Camera-type eye (tissue), 1 donor: ENCODE results near the genes CENPI, ARMCX4 and MORF4L2.

- RAMPAGE, long total RNA, result no peak
Observed at GRCh38 chrX:101093380-101093809, 4.6 kb upstream of the CENPI start.

GRCh38 chrX:101097371-101098520 is at the start of gene CENPI:
TSS of gene CENPI (plus strand) at chrX:101098204.
- RAMPAGE, long total RNA, result no peak

GRCh38 chrX:101164556-101165544 is 54.7 kb upstream of the DRP2 start:
- RAMPAGE, long total RNA, result no peak

DNA sequence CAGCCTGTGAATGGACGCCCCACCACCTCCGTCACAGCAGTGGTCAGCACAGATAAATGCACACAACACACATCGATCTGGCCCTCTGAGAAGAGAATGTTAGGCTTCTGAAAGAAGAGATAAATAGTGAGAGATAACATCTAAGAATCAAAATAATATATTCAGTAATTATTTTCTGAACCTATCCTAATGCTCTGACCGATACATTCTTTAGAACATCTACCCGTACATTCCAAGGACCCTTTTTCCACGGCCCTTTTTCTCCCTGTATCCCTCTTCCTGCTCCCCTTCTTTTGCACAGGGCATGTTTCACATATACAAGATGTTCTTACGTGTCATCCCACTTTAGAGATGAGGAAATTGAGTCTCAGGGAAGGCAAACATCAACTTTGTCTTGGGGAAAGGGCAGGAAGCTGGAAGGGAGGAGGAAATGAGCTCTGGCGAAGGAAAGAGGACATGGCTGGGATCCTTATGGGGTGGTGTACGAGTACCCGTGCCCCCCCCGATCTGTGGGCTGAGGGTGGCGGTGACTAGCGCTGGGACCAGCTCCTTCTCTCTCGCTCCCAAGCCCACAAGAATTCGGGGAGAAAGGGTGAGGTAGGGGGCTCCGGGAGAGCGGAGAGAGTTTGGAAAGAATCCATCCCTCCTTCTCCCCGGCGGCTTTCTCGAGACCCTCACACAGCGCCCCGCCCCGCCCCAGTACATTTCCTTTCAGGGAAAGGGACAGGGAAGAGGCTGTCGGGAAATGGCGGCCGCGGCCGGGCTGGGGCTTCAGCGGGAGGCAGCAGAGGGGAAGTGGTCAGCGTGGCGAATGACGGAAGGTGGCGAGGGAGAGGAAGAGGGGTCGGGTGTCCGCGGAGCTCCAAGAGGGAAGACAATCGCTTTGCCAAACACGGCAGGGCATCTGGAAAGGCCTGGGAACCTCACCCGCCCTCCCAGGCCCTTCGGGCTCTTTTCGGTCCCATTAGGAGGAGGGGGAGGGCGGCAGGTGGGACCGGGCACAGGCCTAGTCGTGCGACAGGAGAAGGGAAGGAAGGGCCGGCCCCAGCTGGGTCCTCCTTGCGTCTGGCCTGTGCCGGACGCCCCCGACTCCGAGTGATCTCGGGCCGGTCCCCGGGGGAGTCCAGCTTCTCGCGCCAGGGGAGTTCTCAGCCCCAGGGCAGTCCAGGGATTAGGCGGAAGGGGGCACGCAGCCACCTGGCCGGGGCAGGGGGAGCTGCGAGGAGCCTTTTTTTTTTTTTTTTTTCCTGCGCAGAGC is 10.0 kb downstream of the HNRNPH2 start:
- RAMPAGE, long total RNA, result start-site peak on the plus strand centred at position 526 of the sequence, 28 bp wide, 40 reads; start-site peak on the plus strand centred at position 746 of the sequence, 89 bp wide, 85 reads

DNA sequence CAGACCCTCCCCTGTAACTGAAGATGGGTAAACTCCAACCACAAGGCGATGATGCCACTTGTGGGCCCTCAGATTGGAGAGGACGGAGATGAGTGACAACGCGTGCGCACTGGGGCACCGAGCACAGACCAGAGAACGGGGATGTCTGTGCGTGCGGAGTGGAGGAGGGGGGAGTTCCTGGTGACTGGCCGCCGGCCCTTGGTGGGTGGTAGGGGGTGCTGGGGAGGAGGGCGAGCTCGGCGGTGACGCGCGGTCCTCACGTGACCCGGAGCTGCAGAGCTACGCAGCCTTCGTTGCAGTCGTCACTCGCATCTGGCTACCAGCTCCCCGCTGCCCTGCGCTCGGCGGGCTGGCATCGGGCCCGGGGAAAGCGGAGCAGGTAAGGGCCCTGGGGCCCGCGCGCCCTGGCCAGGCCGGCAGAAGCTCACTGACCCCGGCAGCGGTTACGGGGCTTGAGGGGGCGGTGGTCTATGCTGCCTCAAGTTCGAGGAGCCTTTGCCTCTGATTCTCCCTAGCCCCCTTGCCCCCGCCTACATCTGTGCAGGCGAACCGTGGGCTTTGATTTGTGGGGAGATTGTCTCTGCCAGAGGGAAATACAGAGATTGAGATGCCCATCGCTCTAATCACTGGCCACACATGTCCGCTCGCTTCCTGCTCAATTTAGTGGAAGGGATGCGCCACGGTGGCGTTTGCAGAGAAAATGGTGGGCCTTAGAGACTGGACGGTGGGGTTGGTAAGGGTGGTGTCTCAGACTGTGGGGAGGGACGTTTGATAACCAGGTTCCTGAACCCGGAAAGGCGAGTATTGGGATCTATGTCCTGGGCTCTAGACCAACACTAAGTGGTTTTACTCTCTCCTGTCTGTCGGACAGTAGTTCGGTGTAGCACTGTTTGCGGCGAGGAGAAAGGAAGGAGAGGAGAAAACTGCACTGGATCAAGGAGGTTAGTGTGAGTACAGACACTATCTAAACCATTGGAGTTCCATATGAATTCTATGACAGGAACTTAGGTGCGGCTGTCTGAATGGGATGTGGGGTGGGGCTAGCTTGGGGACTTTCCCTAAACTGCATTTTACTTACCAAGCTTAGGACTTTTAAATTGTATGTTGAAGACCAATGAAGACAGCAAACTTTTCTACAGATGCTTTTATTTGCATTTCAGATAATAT is at the start of gene ARMCX4:
ARMCX4 (plus strand) TSS at position 305 of the 1,167 bp plus-strand sequence.
- RAMPAGE, long total RNA, result start-site peak on the plus strand centred at position 307 of the sequence, 10 bp wide, 146 reads

- RAMPAGE, long total RNA, result no peak
Observed at GRCh38 chrX:101624894-101625240, 1.9 kb downstream of the ARMCX3 start.

GRCh38 chrX:102121072-102121364 is 4.5 kb upstream of the TCEAL2 start:
- RAMPAGE, long total RNA, result no peak

GRCh38 chrX:102339142-102339537 is 92.2 kb downstream of the NXF2 start:
- RAMPAGE, long total RNA, result no peak

GRCh38 chrX:102745585-102746845 is 25.5 kb downstream of the GPRASP3 start:
- RAMPAGE, long total RNA, result no peak

DNA sequence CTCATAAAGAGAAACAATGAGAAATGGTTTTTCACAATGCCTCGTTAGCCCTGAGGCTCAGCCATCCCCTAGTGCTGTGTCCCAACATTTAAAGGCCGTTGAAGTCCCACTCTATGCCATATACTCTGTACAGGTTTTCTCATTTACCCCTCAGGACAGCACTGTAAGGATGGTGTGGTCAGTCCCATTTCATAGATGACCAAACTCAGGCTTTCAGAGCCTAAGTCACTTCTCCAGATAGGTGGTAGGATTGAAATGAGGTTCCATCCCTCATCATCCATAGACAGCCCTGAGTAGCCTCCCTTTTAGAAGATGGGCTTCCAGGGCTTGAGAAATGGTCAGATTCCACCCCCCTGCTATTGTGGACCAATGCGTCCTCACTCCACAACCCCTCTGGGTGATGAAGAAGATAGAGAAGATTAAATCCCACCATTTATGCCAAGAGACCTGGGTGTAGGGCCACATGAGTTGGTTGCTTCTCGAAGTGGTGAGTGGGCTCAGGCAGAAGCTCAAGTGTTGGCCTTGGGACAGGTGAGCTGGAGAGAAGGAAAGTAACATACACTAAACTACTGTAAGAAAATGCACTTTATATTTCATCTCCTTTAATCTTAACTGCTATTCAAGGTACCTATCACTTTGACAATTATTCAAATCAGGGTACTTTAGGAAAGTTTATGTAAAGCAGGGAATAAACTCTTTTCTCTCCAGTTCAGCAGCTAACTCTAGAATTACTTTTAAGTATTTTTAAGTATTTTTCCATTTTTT is 30.8 kb upstream of the RAB40AL start:
- RAMPAGE, long total RNA, result no peak

GRCh38 chrX:103220864-103221393 is 6.0 kb downstream of the BEX4 start:
- RAMPAGE, long total RNA, result no peak

GRCh38 chrX:103377392-103378150 is 1.2 kb downstream of the BEX3 start:
- RAMPAGE, long total RNA, result no peak

GRCh38 chrX:103502874-103503417 is 16.3 kb downstream of the RAB40A start:
- RAMPAGE, long total RNA, result no peak

GRCh38 chrX:103517299-103517618 is 2.0 kb downstream of the RAB40A start:
- RAMPAGE, long total RNA, result no peak

- RAMPAGE, long total RNA, result start-site peak on the minus strand at chrX:103686687-103686706, 106 reads
Observed at GRCh38 chrX:103686298-103687128, at the start of gene MORF4L2. TSS of gene MORF4L2 (minus strand) at chrX:103686699.

DNA sequence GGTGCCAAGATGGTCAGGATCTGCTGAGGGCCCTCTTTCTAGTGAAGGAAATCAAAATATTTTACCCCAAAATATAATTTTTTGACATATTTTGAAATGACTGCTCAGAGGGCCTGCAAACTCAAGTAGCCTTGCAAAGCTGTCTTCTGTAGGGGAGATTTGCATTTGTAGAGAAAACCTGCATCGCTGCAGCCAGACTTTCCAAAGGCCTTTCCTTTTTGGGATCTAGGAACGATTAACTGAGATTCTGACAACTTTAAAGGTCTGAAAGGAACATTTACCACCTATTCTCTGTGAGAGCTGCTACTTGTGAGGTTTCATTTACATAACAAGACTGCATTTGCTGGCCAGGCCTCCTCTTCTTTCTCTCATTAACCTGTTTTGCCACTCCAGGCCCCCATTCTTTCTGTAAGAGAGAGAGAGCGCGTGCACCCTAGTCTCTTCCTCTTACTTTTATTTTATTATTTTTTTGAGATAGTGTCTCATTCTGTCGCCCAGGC is 31.5 kb downstream of the TMEM31 start:
- RAMPAGE, long total RNA, result no peak

GRCh38 chrX:104753638-104753915 is 187.6 kb downstream of the IL1RAPL2 start:
- RAMPAGE, long total RNA, result no peak

DNA sequence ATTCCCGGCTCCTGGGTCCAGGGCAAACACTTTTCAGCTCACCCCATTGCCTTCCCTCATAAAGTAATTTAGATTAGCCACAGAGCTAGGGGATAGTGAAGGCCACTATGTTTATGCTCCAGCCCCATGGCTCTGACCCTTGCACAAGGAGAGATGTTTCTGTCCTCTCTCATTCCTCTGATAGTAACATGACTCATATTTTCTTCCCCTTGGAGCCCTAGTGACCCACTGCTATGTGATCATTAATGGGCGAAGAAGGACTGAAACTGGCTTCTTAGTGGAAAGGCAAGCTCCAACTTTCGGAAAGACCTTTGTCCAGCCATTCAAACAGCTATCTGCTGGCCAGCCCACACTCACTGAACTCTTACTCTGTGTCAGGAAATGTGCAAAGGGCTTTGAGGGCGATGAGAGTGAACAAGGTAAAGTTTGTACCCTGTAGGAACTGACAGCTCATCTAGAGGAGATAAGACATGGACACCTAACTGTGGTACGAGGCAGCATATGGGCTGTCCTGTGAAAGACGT is 12.3 kb downstream of the CLDN2 start:
- RAMPAGE, long total RNA, result no peak

DNA sequence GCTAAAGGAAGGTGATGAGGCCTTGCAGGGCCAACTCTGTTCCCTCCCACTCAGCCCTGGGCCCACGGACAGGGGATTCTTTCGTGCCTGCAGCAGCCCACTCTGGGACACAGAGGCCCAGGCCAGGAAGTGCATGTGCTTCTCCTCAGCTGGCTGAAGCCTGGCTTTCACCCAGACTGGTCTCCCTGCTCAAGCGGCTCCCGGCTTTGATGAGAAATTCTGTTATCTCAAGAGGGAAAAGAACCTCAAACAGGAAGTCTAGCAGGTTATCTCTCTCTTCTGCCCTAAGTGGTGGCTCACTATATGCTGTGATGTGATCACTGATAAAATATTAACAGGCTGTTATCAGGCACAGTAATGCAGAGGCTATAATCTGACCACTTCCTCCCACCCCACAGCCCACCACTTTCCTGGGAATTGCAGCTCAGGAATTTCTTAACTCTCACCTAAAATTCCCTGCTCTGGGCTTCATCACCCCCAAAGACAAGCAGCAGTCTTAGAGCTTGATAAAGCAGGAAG is 13.3 kb downstream of the CLDN2 start:
- RAMPAGE, long total RNA, result no peak

- RAMPAGE, long total RNA, result no peak
Observed at GRCh38 chrX:107272099-107272646, 65.8 kb downstream of the DNAAF6 start.